Epithelial cell of esophagus (primary cell): ENCODE measurements around the genes GPR89B, NOTCH2NLB and H2BC18.

DNA sequence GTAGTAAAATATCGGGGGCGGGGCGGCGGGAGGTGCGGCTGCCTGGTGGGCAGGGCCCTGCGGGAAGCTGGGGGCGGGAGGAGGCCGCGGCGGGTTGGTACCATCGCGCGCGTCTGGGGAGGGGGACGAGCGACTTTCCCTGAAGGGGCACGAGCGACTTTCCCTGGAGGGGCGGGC, 58.3 kb downstream of the BCL9 start:
- RRBS: no CpG with 5 or more reads among the region's 19 CpGs

GRCh38 chr1:147599939-147600510, 58.7 kb downstream of the BCL9 start:
- RRBS: 2% methylated on average over 37 of the region's 66 CpGs

DNA sequence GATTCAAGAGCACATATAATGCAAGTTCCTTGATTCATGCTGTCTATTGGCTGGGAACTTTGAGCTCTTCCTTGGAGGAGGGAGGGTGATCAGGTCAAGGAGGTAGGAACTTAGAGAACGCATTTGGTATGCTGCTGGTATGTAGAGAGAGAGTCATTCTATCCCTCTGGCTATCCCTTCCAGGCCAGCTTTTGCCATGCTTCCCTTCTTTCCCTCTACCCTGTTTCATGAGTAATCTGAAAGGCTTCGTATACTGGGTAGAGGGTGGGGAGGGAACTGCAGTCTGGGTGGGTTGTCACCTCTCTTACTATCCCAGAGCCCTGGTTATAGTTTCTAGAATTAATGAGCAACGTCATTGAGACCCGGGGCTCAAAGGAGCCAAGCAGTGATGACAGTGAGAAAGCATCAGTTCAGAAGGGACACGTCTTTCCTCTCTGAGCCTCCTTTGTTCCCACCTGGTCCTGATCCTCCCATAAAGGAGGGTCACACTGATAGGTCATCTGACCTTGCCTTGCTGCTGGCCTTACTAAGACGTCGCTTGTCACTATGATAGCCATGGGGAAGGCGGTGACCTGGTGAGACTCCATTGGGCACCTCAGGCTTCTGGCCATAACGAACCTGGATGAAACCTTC, 2.6 kb downstream of the GJA5 start:
- RRBS: no CpG with 5 or more reads among the region's 9 CpGs

DNA sequence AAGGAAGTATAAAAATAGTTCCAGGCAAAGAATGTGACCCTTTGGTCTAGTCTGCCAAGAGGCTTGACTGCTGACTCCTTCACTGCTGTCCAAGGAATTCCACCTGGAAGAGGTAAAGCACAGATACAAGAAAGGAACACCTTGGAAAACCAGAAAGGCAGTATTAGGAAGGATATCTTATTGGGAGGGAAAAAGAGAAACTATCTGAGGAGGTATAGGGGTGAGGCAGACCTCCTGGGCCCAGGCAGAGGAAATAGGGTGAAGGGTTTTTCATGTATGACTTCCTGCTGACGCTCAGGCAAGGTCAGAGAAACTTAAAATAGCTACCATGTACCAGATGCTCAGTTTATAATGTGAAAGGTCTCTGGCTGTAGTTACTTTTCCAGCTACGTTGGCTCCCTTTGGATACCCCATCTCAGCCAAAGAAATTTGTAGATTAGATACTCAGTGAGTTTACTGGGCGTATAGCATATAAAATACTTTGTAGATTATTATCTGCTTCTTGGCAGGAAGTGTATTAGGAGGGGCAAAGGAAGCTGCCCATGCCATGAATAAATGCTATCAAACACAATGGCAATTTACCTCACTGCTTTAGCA, 2.1 kb upstream of the GJA5 start:
- RRBS: no CpG with 5 or more reads among the region's 3 CpGs

DNA sequence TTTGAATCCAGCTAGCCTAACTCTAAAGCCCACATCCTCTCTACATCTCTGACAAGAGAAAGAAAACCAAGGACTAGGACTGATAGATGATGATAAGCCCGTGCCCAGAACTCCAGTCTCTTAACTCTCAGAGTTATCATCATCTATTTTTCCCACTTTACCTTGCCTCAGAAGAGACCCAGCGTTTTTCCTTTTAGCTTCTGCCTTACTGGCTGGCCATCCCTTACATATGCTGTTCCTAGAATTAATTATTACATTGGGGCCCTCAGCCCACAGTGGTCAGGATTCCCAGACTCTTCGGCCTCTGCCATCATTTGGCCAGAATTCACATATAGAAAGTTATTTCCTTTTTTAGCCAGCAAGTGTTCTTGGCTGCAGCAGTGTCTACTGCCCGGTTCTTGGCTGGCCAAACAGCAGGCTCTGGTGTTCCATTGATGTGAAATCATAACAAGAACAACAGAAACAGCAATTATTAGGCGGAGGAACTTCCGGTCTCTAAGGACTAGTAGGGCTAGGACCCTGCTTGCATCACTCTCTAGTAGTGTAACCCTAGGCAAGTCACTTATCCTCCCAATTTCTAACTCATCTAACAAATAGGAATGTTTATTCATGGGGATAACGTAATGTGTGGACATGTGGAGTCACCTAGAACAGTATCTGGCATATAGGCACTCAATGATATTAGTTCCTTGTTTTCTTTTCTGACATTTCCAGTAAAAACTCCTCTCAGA, 8.6 kb upstream of the GJA5 start:
- RRBS: 53% methylated on average over 3 of the region's 7 CpGs

GRCh38 chr1:147928196-147928942, at the start of gene GPR89B:
Gene GPR89B (plus strand): TSS chr1:147928420.
- RRBS: 2% methylated on average over 2 of the region's 62 CpGs

DNA sequence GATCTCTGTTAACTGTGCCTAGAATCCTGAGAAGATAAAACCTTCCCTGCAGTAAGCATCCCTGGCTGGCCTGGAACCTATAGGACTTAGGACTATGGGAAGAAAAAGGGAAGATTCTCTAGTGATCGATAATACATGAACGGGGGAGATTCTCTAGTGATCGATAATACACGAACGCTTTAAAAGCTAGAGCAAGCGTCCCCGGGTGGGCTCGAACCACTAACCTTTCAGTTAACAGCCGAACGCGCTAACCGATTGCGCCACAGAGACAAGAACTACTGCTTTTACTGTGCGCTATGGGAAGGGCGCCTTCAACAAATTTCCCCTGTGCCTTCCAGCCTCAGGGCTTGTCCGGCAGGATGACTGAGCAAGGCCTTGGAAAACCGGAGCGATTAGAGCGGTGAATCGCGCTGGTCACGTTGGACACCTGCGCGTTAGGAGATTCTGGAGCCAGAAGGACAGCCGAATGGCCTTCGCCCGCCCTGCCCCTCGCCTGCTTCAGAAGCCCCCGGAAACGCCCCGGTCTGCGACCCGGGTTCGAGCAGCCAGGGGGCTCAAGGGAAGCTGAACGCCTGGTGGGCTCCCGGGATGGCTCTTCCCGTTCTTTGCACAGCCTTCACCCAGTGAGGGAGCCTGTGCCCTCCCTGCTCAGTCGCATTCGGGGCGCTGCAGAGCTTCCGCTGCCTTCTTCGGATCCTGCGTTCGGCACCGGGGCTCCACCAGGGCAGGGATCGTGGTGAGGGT, 103.6 kb downstream of the NBPF11 start:
- RRBS: no CpG with 5 or more reads among the region's 46 CpGs

GRCh38 chr1:148049064-148049628, 102.9 kb downstream of the NBPF11 start:
- RRBS: no CpG with 5 or more reads among the region's 34 CpGs

GRCh38 chr1:148245921-148247020, 94.2 kb upstream of the NBPF11 start:
- RRBS: 9% methylated on average over 3 of the region's 68 CpGs

DNA sequence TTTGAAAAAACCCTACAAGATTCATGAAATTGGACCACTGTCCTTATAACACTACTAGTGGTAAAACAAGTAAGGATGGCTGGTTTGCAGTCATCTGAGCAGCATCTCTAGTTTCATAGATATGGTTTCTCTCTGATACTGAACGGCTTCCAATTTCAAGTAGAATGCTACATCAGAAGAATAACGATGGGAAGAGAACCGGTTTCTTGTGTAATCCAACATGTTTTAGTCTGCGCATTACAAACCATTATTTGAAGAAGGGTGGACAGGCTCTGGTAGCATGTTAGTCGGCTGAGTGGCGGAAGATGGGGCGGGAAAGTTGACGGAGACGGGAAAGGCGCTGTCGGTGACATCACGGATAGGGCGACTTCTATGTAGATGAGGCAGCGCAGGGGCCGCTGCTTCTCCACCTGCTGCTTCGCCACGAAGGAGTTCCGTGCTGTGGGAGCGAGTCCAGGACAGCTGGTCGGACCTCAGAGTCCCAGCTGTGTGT, 110.9 kb upstream of the NBPF11 start:
- RRBS: no CpG with 5 or more reads among the region's 20 CpGs

- RRBS: no CpG with 5 or more reads among the region's 5 CpGs
These were observed 126.9 kb upstream of the NBPF11 start for GRCh38 chr1:148278854-148279415.

DNA sequence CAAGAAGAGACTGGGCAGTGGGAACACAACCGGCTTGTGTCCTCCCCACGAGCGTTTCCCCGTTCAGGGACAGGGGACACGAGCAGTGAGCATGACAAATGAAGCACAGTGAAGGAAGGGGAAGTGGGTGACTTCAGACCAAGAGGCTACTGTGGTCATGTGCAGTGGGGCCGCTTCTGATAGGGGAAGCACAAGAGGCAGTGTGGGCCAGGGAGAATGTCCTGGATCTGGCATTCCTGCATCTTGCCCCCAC, 155.5 kb upstream of the NBPF11 start:
- RRBS: no CpG with 5 or more reads among the region's 6 CpGs

DNA sequence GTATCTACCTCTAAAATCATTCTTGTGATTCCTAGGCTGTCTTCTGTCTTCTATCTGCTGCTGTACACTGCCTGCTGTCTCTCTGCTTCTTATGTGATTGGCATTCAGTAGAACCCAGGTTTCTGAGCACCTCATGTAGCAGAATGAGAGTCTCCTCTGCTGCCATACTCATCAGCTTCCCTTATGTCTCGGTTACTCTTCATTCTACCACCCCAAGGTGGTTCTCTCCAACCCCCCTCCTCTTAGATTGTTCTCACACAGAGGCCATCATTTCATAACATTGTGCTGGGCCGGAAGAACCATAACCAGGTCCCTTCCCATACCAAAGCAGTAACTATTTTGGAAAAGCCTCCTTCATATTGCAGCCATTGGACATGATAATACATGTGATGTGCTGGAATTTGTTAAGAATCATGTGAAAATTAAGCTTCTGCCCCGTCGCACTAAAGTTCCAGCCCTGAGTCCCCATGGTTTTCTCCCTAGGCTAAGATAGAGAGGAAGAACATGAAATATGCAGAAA, 54.9 kb downstream of the PPIAL4G start:
- RRBS: no CpG with 5 or more reads among the region's 4 CpGs

DNA sequence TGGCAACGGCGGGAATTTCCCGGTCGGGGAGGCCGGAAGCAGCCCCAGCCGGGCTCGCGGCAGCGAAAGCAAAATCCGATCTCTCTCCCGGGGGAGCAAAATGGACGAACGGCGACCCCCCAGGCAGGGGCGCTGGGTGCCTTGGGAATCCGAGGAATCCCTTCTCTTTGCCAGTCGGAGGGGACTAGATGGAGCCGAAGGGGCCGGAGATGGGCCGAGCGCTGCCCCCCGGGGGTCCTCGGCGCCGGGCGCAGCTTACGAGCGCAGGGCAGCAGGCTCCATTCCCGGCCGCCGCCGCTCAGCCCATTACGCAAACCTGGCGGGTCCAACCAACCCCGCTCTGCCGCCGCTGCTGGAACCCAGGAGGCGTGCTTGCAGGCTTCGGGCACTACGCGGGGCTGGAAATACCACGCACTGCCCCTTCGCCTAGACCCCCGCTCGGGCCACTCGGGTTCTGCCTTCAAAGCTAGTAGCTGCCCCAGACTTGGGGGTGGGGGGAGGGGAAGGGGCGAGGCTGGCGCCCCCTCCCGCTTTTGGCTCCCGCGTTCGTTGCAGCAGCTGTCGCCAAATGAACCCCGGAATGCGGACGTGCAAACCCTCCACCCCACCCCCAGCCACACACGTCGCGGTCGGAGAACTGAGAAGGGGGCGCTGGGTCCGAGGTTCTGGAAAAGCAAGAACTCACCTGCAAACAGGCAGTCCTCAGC, 24.0 kb downstream of the PPIAL4G start:
- RRBS: no CpG with 5 or more reads among the region's 62 CpGs

DNA sequence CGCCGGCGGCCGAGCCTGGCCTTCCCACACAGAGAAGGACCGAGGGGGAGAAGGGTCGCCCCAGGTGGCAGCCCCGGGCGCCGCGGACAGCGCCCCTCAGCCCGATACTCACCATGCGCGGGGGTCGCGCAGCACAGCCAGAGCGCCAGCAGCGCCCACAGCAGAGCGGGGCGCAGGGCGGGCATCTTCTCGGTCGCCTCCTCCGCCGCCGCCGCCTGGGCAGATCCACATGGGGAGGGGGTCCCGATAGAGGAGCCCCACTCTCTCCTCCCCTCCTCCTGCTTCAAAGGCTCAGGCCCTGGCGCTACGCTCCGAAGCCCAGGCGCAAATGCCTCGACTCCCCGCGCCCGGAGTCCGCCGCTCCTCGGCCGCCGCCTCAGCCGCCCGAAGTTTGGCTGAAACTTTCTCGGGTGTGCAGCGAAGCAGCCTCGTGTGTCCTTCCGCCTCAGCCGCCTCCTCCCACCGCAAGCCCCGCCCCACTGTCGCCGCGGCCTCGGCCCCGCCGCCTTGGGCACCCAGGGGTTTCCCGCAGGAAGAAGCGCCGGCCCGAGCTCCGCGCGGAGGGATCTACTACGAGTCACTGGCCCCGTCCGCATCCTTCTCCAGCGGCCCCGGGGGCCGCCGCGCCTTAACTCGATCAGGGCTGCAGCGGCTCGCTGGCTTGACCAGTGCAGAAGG, at the start of gene NOTCH2NLB:
TSS of gene NOTCH2NLB (minus strand) at position 397 of the 678 bp plus-strand sequence.
- RRBS: no CpG with 5 or more reads among the region's 74 CpGs

- RRBS: no CpG with 5 or more reads among the region's 9 CpGs
These were observed 56.7 kb downstream of the PDE4DIP start for GRCh38 chr1:148900847-148901483.

GRCh38 chr1:148951350-148951651, 107.1 kb downstream of the PDE4DIP start:
- RRBS: no CpG with 5 or more reads among the region's 8 CpGs

- RRBS: no CpG with 5 or more reads among the region's 7 CpGs
These were observed 25.2 kb upstream of the NBPF9 start for GRCh38 chr1:149128619-149128865.

DNA sequence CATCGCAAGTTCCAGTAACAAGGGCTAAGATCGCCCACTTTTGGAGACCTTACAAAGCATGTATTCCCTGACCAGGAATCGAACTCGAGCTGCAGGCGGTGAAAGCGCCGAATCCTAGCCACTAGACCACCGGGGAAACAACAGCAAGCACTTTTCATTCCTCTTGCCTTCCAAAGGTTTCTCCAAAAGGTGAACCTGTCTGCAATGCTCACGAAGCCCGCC, 89.8 kb upstream of the FCGR1A start:
- RRBS: no CpG with 5 or more reads among the region's 10 CpGs

GRCh38 chr1:149811943-149812873, at the start of gene H2BC18:
Gene H2BC18 (minus strand): TSS chr1:149812370.
- RRBS: no CpG with 5 or more reads among the region's 55 CpGs